Skeletal muscle satellite cell (primary cell): ENCODE results near the gene NCOA1.

DNA sequence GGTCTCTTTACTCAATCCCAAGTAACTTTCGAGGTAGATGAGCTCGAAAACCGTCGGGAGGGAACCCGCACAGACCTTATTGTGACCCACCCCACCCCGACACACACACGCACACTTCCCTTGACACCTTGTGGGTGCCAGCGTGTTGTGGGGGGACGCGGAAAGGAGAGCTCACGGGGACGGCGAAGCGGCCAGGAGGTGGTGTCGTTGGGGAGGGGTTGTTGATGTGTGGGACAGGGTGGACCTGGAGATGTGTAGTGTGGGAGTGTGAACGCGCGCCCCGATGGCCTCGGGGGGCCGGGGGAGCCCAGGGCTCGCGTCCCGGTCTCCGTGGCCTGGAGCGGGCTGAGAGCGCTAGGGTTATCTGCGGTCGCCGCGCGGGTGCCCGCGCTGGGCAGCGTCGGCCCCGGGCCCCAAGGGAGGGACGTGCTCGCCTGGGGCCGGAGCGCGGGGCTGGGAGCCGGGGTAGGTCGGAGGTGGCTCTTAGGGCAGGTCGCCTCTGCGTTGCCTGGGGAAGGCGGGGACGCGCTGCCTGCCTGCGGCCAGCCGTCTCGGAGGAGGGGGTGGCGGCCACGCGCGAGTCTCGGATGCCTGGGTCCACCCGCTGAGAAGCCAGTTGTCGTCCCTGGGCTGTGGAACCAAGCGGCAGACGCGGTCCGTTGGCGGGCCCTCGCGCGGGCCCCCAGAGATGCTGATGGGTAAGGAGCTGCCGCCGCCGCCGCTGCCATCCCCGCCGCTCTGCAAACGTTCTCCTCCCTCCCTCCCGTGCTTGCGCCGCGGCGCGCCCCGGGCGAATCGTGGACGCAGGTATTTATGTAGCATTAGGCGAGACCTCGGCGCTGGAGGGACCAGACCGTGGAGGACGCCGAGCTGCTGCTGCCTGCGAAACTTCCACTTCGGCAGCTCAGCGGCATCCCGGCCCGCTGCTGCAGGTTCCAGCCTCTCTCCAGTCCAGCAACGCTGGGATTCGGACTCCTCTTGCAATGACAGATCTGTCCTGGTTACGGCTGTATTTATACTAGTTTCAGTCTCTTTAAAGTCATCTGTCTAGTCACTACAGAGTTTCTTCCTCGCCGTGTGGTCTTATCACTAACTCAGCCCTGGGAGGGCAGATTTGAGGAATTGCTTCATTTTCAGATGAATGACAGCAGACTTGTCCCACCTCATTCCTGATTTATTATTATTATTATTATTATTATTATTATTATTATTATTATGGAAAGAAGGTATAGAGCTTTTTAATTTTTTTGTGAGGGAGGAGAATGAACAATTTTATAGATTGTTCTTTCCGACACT, 1.8 kb downstream of the KLHL29 start:
- CAGE, long polyA plus RNA: no peak

- CAGE, long polyA plus RNA: no peak
Measured at GRCh38 chr2:23525219-23525636, 140.2 kb downstream of the KLHL29 start.

GRCh38 chr2:23532345-23533096, 147.5 kb downstream of the KLHL29 start:
- CAGE, long polyA plus RNA: no peak

DNA sequence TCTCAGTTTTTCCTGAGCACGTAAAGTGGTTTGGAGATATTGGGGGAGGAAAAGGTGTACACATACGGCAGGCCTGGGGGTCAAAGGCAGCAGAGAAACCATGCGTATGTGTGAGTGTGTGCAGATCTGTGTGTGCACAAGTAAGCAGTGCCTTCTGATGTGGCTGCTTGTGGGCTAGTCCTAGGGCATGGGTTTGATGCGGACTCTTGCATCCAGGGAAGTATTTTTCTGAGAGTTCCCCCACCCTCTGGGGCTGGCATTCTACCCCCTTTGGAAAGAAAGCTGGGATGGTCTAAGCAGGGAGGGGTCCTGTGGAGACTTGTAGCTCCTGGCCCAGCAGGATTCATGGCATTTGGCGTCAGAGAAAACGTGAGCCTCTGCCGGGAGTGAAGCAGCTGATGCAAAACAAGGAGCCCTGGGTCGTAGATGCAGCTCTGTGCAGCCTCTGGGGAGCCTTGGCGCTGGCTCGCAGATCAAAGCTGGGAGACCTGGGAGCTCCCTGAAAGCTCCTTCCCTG, 148.2 kb downstream of the KLHL29 start:
- CAGE, long polyA plus RNA: no peak

DNA sequence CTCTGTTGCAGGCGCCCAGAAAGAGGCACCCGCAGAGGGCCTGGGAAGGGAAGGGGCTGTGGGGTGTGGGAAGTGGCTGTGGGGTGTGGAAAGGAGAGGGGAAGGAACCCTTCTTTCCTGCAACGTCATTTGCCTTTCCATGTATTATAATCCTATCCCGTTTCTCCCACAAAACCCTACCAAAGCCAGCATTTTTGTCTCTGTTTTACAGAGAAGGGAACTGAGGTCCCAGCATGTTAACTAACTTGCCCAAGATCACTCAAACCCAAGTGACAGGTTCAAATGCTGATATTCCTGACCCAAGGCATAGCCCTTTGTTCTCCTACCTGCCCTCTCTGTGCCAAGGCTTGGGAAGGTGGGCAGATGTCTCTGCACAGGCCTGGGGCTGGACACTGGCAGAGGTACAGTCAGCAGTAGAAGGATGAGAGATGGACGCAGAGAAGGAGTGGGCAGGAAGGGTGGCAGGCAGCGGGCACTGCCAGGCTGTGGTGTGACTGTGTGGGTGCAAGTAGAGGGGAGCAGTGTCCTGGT, 210.2 kb downstream of the KLHL29 start:
- CAGE, long polyA plus RNA: no peak

GRCh38 chr2:23620640-23621627, 236.0 kb downstream of the KLHL29 start:
- CAGE, long polyA plus RNA: no peak

DNA sequence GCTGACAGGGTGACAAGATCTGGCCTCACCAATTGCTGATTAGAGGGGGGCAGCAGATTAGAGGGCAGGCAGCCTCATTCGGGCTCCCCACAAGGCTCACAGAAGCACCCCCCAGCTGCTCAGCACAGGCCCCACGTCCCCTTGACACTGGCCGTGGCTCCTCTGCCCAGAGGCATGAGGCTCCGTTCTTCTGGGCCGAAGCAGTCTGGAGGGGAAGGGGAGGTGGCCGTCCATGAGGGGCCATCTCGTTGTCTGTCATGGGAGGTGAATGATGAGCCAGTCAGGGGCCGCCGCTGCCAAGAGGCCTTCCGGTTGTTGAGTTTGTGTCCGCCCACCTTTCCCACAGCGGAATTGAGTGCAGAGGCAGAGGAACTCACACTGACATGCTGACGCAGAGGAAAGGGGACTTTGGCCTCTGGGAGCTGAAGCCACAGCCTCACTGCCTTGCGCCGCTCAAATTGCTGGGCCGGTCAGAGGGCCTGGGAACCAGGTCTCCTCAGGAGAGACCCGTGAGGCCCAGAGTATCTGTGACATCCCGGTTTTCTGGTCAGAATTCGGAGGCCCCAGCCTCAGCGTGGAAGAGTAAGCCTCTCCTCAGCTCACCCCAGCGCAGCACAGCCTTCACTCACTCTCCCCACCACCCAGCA, 268.4 kb downstream of the ATAD2B start:
- CAGE, long polyA plus RNA: no peak

DNA sequence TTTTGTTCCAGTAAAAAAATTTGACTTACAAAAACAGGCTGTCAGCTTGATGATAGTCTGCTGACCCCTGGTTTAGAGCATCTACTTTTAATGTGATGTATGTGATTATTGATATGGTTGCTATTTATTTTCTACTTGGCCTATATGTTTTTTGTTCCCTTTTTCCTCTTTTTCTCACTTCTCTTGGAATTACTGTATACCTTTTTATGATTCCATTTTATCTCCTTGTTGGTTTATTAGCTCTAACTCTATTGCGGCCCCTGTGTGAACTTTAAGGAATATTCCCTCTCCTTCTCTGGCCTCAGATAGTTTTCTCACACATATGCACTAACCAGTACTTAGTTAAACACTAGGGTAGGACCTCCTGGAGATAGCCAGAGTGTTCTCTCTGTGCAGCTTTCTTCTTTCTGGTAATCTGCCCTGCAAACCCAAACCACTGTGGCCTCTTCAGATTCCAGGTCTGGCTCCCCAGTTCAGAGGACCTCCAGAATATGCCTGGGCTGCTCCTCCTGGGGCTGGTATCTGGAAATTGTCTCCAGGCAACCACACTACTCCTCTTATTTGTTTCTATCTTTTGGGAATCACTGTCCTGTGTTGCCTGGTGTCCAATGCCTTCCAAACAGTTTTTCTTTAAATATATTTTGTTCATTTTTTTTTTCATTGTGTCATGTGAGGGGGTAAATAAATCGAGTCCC, 155.3 kb downstream of the ATAD2B start:
- CAGE, long polyA plus RNA: no peak

DNA sequence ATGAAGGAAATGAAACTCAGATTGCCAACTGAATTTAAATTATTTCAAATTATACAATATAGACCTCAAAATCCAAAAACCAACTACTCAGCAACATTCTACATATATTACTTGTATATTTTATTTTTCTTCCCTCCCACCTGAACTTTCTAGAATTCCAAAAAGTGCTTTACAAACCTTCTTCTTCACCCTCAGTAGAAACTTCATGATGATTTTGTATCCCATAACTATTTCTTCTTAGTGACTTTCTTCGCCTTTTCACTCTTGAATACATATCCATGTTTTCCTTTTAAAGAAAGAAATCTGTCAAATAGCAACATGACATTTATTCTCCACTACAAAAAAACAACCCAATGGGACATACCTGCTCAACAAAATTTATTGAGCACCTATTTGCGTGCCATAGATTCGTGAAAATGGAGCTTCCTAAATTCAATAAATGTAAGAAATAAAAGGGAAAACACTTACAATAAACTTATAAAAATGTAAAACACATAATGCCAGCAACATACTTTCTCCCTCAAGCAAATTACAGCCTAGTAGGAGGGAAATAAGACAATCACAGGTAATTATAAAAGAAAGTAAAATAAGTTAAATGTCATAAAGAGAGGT, 42.2 kb downstream of the ATAD2B start:
- CAGE, long polyA plus RNA: no peak

- CAGE, long polyA plus RNA: no peak
Measured at GRCh38 chr2:23887782-23888028, 39.2 kb downstream of the ATAD2B start.

DNA sequence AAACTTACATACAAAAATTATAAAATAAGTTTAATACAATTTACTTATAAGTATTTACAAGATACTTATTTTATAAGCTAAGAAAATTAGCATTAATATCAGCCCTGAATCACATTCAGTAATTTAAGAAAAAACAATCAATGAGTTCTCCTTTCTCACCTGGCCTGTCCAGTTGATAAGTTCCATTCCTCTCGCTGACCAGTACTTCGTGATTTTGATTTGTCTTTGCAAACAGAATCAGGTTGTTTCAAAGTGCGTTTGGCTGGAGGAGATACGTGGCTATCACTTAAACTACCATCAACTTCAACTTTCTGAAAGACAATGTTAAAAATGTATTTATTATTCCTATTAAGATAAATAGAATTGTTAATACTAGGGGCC, 31.3 kb downstream of the ATAD2B start:
- CAGE, long polyA plus RNA: no peak

DNA sequence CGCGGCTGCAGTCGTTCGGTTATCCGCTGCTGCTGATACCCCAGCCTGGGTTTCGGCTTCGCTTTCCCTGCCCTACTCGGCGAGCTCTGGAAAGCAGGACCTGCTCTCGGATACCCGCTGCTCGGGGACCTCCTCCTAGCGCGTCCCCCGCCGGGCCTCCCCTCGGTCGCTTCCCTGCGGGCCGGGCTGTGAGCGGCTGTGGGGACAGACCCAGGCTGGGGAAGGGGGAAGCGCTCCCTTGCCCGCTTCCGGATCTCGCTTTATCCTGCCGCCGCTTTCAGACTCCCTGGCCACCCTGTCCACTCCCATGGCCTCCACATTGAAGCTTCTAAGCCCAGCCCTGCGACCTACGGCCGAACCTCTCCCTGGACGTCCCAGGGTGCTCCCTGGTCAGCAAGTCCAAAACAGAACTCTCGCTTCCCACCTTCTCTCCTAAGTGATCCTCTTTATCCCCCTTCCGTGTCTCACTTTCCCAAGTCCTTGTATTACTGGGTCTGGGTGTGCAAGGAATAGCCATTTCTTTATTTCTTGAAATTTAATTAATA, 701 bp downstream of the FKBP1B start:
- CAGE, long polyA plus RNA: no peak

DNA sequence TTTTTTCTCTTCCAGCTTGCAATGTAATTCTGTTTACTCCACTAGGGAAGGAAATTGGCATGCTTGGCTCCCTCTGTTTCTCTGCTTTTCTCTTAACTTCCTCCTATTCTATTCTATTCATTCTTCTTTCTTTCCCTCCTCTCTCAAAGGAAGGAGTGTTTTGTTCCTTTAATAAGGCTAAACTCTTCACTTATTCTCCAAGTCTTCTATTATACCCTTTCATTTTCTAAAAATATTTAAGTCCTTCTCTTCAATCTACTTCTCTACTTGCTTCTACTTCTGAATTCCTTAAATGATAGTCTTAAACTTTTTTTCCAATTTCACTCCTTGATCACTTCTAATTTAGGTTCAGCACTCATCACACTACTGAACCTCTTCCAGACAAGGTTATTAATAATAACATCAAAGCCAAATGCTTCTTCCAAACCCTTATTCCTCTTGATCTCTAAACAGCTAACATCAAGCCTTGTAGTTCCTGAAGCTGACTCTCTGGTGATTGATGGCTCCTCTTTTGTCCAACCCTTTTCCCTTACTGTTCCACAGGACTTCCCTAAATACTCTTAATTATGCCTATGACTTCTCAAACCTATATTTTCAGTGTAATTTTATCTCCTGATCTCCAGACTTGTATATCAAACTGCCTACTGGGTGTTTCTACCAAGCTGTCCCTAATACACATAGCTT, 83.7 kb downstream of the FAM228A start:
- CAGE, long polyA plus RNA: no peak

- CAGE, long polyA plus RNA: no peak
Measured at GRCh38 chr2:24262331-24263206, 87.7 kb downstream of the FAM228A start.

- CAGE, long polyA plus RNA: no peak
Measured at GRCh38 chr2:24282842-24283373, 77.4 kb downstream of the ITSN2 start.

GRCh38 chr2:24361043-24361391, 681 bp upstream of the ITSN2 start:
- CAGE, long polyA plus RNA: no peak

- CAGE, long polyA plus RNA: no peak
Measured at GRCh38 chr2:24491066-24491804, at the start of gene NCOA1. Gene NCOA1, plus strand, starts transcription at chr2:24491254.

- CAGE, long polyA plus RNA: no peak
Measured at GRCh38 chr2:24524962-24525299, 33.9 kb downstream of the NCOA1 start.

- CAGE, long polyA plus RNA: no peak
Measured at GRCh38 chr2:24542973-24543800, 52.1 kb downstream of the NCOA1 start.

DNA sequence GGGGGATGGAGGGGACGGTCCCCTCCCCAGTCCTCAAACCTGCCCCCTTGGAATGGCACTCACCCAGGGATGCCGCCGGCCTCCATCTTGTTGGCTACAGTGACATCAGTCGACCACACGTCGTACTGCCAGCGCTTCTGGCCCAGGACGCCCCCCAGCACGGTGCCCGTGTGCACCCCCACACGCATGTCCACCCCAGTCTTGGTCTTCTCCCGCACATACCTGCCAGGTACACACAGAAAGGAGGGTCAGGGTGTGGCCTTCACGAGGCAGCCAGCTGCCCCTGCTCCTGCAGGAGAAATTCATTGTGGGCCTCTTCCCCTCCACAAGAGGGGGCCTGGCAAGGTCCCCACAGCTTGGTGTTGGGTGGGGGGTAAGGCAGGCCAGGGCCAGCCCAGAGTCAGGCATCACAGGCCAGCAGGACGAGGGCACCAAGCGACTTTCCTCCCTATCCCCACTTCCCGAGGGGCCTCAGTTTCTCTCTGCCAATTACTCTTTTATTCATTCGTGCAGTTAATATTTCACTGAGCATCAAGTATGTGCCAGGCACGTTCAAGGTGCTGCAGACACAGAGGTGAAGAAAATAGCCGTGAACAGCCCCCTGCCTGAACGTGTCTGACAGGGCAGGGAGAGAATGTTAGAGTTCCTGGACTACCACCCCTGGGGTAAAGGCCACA, 46.7 kb downstream of the CENPO start:
- CAGE, long polyA plus RNA: no peak